ENCODE data around the genes SHISAL2B, SREK1IP1 and NLN.

DNA sequence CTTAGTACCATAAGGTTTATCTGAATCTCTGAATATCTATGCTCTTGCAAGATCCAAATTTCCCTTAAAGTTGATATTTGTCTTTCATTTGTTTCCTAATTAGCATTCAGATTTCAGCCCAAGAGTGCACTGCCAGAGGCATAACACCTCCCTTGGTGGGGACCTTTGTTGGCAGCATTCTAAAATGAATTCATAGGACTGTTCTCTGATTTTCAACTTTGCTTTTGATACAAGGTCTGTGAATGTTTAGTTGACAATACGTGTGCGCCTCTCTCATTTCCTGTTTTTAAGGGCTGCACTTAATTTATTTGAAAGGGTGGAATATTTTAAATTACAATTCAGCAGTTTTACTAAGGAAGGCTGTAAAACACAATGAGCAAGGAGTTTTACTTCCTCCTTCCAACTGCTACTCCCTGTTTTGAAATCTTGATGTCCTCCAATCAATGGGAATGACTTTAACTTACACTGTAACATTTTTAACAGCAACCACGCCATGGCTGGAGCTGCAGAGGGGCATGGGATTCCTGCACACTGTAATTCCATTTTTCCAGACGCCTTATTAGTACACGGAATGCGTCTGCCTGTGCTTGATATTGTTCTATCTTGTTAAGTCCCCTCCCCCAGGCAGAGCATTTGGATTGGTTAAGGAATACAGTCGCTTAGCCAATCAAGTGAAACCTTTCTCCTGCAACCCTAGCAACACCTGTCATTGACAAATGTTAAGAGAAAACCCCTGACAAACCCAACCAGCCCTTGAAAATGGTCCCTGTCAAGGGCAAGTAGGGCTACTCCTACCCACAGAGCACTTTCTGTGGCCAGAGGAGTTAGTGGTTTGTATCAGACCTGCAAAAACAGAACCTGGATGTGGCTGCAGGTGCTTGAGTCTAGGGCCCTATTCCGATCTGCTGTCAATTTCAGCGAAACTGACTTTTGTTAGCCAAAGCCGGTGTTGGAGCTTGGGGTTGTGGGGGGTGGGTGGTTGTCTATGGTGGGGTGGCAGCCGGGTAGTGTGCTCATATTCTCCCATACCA is 12.5 kb upstream of the ZSWIM6 start:
- PRO-cap, result no peak
- RAMPAGE, long total RNA, 4 experiments, result no peak in any of the 4 experiments

DNA sequence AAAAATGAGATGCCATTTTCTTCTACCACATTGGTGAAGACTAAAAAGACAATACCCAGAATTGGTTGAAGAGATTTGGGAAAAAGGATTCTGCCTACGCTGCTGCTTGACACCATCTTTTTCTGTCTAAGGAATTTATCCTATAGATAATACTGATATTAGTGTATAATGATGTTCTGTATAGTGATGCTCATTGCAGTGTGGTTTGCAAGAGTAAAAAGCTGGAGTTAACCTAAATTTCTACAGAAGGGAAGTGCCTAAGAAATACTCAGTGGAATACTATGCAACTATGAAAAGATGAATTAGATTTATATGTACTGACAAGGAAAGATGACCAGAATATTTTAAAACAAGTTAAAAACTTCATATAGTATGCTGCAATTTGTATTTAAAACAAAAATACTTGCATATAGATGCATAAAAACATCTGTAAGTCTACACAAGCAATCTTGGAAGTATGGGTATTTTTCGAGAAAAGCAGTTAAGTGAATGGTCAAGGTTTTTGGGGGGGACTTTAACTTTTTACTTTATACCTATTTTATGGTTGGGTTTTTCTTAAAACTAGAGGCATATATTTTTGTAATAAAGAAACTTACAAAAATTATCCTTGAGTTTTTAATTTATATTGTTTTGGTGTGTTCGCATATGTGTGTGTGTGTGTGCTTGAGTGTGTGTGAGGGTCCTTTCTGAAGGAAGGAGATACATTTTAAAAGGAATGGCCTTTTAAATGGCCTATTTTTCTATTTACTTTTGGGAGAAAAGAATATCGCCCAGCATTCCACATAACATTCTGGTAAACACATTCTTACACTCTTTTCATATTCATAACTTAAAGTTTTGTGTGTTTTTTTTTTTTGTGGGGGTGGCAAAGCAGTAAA is 5.5 kb downstream of the ZSWIM6 start:
- PRO-cap, result no peak
- RAMPAGE, long total RNA, 4 experiments, result no peak in any of the 4 experiments

- PRO-cap, result no peak
- RAMPAGE, long total RNA, 4 experiments, result no peak in any of the 4 experiments
Measured at GRCh38 chr5:61341083-61341385, 9.0 kb downstream of the ZSWIM6 start.

DNA sequence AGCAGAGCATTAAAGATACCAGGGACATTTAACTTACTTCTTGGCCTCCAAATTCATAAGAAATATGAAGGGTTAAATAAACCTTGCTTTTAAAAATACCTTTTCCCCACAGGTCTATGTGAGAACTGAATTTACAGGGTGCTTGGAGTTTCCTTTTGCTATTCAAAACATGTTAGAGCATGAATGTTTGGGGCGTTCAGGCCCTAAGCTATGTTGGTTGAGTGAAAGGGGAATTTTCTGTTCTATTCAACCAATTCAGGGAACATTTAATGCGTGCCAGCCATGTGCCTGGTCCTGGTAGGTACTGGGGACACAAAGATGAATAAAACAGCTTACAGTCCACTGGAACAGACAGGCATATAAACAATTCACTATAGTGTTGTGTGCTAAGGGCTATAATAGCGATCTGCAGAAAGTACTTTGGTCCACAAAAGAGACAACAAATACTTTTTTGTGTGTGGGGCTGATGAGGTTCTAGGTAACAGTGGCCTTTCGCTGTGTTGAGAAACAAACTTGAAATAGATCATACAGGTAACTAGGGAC is 108.5 kb downstream of the ZSWIM6 start:
- PRO-cap, result no peak
- RAMPAGE, long total RNA, 4 experiments, result no peak in any of the 4 experiments

GRCh38 chr5:61534432-61534888 is 202.4 kb downstream of the ZSWIM6 start:
- PRO-cap, result no peak
- RAMPAGE, long total RNA, 4 experiments, result no peak in any of the 4 experiments

DNA sequence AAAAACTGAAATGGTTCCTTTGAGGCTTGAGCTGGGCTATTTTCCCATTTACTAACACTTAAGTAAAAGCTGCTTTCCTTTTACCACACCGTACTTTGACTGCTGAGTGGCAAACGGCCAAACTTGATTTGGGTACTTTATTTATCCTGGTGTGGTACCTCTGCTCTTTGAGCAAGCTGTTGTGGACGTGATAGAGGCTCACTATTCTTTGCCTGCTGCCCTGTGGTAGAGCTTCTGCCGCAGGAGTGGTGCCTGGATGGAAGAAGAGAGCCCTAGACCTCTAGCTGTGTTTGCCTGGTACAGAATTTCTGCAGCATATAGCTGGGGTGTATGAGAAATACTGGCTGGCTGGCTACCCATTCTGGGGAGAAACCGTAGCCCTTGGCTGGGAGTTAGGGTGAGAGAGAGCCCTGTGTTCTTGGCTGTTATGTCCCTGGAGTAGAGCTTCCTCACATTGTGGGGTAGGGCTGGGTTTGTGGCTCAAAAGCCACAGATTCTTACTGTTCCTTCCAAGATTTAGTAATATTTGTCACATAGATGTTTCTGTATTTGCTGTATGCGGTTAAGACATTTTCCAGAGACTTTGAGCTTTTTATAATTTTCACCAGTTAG is 19.6 kb downstream of the IPO11 start:
- PRO-cap, result no peak
- RAMPAGE, long total RNA, 4 experiments, result no peak in any of the 4 experiments

GRCh38 chr5:63155134-63155486 is 576.5 kb downstream of the LRRC70 start:
- PRO-cap, result no peak
- RAMPAGE, long total RNA, 4 experiments, result no peak in any of the 4 experiments

DNA sequence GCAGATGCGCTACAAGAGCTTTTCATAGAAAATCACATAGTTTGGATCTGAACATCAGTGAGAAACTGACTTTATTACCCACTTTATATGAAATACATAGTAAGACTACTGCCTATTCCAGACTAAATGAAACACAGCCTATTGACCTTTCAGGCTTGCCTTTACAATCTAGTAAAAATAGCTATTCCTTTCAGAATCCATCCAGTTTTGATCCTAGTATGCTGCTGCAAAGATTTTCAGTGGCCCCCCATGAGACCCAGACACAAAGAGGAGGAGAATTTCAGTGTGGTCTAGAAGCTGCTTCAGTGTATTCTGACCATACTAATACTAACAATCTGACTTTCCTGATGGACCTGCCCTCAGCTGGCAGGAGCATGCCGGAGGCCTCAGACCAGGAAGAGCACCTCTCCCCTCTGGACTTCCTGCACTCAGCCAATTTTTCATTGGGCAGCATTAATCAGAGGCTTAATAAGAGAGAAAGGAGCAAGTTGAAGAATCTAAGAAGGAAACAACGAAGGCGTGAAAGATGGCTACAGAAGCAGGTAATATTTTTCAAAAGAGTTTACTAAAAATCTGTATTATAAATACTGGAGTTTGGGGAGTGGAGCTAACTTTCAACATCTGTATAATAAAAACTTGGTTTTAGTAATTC is 48.5 kb downstream of the RNF180 start:
- PRO-cap, result no peak
- RAMPAGE, long total RNA, 4 experiments, result no peak in any of the 4 experiments

DNA sequence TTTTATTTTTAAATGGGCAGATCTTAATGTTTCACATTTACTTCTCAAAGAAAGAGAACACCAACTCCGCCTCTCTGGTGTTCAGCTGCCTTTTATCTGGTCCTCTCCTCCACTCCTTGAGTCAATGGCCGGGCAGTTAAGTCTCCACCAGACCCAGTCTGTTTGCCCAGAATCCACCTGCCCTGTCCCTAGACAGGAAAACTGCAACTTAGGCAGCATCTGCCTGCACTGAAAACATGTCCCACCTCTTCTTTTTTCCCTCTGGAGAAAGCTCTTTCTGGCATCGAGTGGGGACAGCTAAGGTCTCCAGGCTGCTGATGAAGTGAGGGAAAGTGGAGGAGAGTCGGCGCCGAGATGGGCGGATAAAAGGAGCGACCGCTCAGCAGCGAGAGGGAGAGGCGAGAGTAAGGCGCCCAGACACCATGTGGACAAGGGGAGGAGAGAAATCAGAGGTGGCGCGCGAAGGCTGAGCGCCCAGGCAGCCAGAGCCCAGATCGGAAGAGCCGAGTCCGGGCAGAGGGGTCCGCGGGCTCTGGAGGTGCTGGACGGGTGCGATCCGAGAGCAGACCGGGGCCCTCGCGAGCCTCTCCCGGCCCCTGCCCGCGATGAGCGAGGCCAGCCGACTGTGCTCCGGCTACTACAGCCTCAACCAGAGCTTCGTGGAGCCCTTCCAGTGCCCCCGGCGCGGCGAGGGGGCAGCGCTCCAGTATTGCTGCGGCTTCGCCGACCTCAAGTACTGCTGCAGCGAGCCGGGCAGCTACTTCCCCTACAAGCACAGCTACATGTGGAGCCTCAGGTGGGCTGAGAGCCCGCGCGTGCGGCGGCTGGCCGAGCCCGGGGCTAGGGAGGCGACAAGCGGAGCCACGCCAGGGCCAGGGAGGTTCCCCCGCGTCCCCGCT is at the start of gene SHISAL2B:
Gene SHISAL2B, plus strand, starts transcription at position 485 of the 899 bp plus-strand sequence.
- PRO-cap, result no peak
- RAMPAGE, long total RNA, 4 experiments, result no peak in any of the 4 experiments

DNA sequence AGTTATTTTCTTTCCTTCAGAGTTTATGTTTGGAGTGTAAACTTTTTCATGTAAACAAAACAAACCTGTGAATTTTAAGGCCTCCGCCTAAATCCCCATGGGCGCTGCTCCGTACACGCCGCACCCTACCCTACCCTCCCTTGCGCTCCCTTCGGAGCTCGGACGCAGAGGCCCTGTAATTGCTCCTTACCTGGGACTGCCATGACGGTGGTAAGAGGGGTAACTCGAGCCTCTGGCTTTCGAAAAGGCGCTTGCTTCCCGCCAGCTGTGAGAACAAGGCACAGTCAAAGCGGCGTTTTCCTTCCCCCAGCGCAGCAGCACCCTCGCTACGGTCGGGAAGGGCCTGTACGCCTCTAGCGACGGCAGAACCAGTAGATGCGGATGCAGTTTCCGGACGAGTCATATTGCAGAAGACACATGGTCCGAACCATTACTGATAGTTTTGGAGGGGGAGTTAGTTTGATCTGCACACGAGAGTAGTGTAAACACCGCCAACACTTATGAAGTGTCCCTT is at the start of gene SREK1IP1:
Gene SREK1IP1, minus strand, starts transcription at position 377 of the 514 bp plus-strand sequence.
- PRO-cap, result bidirectional peak, plus-strand start outside the sequence, minus-strand start at position 377 of the sequence
- RAMPAGE, long total RNA, 4 experiments, result start-site peak on the minus strand in 4 of 4 experiments, centred at positions 315 to 334 of the sequence, 448 to 1,346 reads per replicate

DNA sequence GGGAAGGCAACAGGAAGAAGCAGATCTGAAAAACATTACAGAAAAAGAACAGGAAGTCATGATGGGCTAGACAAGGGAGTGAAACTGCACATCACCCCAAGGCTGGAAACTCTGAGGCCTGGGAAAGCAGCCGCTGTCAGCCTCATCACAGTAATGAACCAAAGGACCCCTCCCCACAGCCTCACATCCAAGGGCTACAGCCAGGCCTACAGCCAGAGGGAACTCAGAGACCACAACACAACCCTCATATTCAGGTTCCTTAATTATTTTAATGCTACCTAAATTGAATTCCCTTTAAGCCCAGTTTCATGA is 258.5 kb downstream of the CWC27 start:
- PRO-cap, result no peak
- RAMPAGE, long total RNA, 4 experiments, result no peak in any of the 4 experiments

- PRO-cap, result no peak
- RAMPAGE, long total RNA, 4 experiments, result no peak in any of the 4 experiments
Measured at GRCh38 chr5:65402084-65402878, 79.4 kb downstream of the ADAMTS6 start.

DNA sequence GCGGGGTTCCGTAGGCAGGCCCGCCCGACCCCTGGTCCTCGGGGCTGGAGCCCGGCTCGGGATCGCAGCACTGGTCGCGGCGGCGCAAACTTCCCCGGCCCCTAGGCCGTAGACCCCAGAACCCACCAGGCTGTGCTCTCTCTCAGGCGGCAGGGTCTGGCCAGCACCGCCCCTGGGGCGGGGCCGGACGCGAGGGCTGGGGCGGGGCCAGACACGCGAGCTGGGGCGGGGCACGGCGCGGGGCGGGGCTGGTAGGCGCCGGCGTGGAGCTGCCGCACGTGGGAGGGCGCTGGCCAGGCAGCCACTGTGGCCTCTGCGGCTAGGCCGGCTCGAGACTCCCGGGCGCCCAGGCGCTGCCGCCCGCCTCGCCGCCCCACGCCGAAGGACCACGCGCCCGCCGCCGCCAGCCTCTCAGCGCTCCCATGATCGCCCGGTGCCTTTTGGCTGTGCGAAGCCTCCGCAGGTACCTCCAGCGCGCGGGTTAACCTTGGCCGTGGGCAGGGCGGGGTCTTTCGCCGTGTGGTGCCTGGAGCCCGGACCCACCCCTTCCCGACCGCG is at the start of gene NLN:
Gene NLN, plus strand, starts transcription at position 254 of the 558 bp plus-strand sequence.
- PRO-cap, result bidirectional peak, plus-strand start at position 254 of the sequence, minus-strand start at position 158 of the sequence
- RAMPAGE, long total RNA, 4 experiments, result start-site peak on the minus strand in 4 of 4 experiments, centred at positions 140 to 144 of the sequence, 47 to 211 reads per replicate

GRCh38 chr5:65811806-65812232 is 89.8 kb downstream of the NLN start:
- PRO-cap, result no peak
- RAMPAGE, long total RNA, 4 experiments, result no peak in any of the 4 experiments

DNA sequence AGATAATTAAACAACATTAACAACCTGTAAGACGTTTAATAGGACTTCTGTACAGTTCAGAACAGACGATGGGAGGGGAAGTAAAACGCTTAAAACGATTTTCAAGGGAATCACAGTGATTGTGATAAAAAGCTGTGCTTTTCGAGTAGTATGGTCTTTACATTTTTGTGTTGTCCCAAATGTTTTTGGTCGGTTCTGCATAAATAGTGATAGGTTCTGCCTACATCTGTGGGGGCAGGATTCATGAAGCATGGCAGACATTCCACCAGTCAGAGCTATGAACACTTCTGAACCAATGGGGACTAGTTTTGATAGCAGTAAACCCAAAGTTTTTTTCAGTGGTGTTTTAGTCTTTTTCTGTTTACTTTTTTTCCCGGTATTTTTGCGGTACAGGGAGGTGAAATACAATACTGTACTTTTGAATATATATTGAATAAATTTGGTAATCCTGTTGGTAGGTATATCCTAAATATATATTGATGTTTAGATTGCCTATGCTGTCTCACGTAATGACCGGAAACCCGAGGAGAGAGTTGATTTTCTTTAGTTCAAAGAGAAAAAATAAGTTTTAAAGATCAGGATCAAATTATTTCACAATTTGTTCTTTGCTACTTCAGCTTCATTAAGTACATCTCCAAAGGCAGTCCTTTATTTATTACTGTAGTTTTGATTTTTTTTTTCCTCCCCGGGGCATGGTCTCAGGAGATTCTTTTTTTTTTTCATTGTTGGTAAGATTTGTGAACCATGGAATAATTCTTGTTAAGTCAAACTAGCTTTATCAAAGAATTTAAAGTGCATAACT is 1.4 kb downstream of the ERBIN start:
- PRO-cap, result unidirectional peak, minus-strand start at position 283 of the sequence
- RAMPAGE, long total RNA, 4 experiments, result no peak in any of the 4 experiments

DNA sequence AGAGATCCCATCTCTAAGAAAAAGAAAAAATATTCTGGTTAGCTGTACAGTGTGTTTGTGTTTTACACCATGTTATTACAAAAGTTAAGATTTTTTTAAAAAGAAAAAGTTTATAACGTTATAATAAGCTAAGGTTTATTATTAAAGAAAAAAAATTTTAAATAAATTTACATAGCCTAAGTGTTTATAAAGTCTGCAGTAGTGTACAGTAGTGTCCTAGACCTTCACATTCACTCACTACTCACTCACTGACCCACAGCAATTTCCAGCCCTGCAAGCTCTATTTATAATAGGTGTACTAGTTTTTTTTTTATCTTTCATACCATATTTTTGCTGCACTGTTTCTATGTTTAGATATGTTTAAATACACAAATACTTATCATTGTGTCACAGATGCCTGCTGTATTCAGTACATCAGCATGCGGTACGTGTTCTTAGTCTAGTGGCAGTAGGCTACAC is 40.7 kb downstream of the ERBIN start:
- PRO-cap, result no peak
- RAMPAGE, long total RNA, 4 experiments, result no peak in any of the 4 experiments

GRCh38 chr5:66145051-66145461 is 956 bp downstream of the SREK1 start:
- PRO-cap, result no peak
- RAMPAGE, long total RNA, 4 experiments, result no peak in any of the 4 experiments

GRCh38 chr5:66164188-66165028 is 20.3 kb downstream of the SREK1 start:
- PRO-cap, result no peak
- RAMPAGE, long total RNA, 4 experiments, result no peak in any of the 4 experiments

DNA sequence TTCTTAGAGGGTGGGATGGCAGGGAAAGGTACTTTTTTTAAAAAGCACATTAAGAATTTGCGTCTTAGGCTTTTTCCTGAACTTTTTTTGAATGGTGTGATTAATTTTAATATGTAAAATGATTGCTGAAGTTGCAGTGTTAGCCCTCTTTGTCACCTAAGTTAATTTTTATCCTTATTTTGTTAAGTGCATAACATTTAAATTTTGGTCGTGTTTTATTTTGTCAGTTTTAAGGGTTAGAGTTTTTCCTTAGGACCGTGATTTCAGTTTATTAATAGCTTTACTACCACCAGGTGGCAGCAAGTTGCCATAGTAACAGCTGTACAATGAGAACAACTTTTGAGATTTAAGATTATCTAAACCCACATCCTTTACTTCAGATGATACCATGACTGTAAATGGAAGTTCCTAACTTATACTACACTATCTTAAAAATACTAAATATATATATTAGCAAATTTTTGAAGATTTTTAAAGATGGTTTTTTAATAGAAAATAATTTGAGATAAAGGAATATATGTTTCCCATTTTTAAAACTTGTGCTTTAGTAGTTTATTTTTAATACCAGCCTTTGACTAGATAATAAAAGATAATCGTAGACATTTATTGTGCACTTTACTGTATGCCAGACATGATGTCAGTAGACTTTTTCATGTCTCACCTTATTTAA is 27.2 kb downstream of the SREK1 start:
- PRO-cap, result no peak
- RAMPAGE, long total RNA, 4 experiments, result no peak in any of the 4 experiments

DNA sequence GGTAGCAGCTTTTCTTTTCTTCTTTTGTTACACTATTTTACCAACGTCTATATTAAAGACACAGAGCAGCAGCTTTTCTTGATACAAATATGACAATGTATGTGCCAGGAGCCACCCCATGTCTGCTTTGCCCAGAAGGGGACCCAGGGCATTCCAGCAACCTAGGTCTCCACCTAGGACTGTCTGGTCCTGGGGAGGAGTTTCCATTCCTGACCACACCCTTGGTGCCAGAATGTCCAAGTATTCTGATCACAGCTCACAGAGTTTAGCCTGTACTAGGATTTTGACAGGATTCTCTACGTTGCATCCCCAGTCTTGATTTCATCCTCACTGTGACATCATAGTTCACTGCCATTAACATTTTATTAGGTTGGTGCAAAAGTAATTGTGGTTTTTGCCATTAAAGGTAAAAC is 224.7 kb downstream of the SREK1 start:
- PRO-cap, result no peak
- RAMPAGE, long total RNA, 4 experiments, result no peak in any of the 4 experiments